Gastrocnemius medialis (tissue), 3 donors: Measurements from ENCODE around the genes NBPF9, SV2A and C1orf54.

DNA sequence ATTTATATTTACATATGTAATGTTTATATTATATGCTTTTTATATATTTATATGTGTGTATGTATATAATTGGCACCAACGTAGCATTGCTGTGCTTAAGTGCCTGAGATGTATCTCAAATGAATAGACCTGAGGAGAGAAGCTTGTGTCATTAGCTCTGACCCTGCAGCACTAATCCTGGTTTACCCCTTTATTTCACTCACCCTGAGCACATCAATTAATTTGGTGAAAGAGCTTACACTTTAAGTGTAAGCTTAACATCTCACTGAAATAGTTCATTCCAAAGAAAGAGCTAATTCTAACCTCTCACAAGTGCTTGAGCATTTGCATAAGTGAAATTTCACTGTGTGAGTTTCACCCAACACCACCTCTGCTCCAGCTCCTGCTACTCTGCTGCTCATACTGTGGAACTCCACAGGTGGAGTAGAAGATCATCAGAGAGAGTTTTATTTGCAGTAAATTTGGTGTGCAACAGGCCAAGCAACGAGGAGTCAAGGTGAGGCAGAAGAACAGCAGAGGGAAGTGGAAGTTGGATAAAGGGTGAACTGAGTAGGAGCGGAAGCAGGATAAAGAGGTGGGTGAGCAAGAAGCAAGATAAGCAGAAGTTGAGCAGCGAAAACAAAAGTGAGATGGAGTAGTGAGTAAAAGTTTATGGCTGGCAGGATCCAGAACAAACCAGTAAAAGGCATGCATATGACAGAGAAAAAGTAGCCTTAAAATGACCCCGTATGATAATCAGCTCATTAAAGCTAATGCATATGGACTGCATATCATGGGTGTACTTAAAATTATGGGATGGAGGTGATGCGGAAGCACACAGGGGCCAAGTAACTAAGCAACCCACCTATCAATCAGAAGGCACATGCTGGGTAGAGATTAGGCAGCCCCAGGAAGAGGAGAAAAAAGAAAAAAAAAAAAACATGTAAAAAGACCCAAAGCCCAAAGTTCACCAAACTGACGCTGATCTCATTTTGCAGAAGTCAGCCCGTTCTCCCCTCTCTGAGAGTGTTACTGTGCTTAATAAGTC is 3.5 kb upstream of the NBPF11 start:
- PRO-cap = no peak
- RAMPAGE, long total RNA, 3 experiments = no peak in any of the 3 experiments

GRCh38 chr1:148522073-148522496 is 39.0 kb upstream of the PPIAL4G start:
- PRO-cap = bidirectional peak, plus-strand start at chr1:148522601, minus-strand start at chr1:148522299
- RAMPAGE, long total RNA, 3 experiments = no peak in any of the 3 experiments

GRCh38 chr1:148967682-148968126 is 123.5 kb downstream of the PDE4DIP start:
- PRO-cap = no peak
- RAMPAGE, long total RNA, 3 experiments = no peak in any of the 3 experiments

DNA sequence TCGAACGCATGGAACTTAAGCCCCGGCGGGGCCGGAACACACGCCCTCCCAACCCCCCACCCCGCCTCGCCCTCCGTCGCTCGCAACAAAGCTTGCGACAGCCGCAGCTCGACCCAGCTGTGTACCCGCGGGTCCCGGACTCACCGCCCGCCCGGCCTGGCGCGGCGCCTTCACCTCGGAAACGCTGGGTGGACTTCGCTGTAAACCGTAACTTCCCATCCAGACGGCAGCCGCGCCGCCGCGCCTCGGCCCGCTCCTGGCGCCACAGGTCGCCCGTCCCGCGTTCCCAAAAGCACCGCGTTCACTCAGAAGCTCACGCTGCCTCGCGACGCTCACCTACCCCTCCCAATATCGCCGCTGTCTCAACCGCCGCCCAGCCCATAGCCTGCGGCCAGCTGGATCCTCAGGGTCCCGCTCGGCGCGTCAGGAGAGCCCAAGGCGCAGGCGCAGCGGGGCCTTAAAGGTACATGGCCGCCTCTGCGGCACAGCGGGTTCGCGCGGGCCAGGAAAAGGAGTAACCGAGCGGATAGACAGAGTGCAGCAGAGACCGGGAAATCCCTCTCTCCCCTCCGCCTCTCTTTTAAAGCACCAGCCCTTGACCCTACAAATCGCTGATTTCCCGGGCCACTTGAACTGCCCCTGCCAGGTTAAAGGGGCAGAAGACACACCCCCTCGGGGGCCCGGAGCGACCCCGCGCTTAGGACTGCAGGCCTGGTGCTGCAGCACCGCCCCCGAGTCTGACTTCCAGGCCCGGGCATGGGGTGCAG is at the start of gene NBPF9:
TSS of gene NBPF9 (minus strand) at position 425 of the 767 bp plus-strand sequence.
- PRO-cap = unidirectional peak, minus-strand start at position 364 of the sequence; unidirectional peak, minus-strand start at position 425 of the sequence
- RAMPAGE, long total RNA, 3 experiments = start-site peak on the minus strand in 1 of 3 experiments, centred at position 426 of the sequence, 10 reads per replicate

GRCh38 chr1:149472228-149472986 is 2.4 kb upstream of the NBPF19 start:
- PRO-cap = no peak
- RAMPAGE, long total RNA, 3 experiments = no peak in any of the 3 experiments

GRCh38 chr1:149486936-149487549 is 12.2 kb downstream of the NBPF19 start:
- PRO-cap = no peak
- RAMPAGE, long total RNA, 3 experiments = no peak in any of the 3 experiments

- PRO-cap = no peak
- RAMPAGE, long total RNA, 3 experiments = no peak in any of the 3 experiments
These were observed 57.5 kb downstream of the PPIAL4C start for GRCh38 chr1:149641063-149641547.

GRCh38 chr1:149792436-149792952 is 10.0 kb downstream of the FCGR1A start:
- PRO-cap = no peak
- RAMPAGE, long total RNA, 3 experiments = no peak in any of the 3 experiments

DNA sequence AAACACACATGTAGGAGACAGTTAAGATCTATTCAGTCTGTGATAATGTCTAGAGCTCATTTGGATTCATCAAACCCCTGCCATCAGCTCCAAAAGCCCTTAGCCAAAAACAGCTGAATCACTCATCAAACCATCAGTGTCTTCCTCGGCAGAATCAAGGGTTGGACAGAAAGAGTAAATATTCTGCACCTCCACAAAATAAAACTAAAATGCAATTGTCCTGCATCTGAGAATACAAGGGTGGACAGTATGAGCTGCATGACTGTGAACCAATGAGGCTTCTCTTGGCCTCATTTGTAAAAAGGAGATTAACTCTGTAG is 2.0 kb downstream of the H2BC21 start:
- PRO-cap = no peak
- RAMPAGE, long total RNA, 3 experiments = no peak in any of the 3 experiments

GRCh38 chr1:149917521-149918063 is at the start of gene SV2A:
SV2A (minus strand) TSS chr1:149917844.
- PRO-cap = bidirectional peak, plus-strand start at chr1:149918005, minus-strand start at chr1:149917842
- RAMPAGE, long total RNA, 3 experiments = no peak in any of the 3 experiments

GRCh38 chr1:149981079-149981599 is 29.4 kb downstream of the OTUD7B start:
- PRO-cap = no peak
- RAMPAGE, long total RNA, 3 experiments = no peak in any of the 3 experiments

GRCh38 chr1:149995569-149996422 is 14.7 kb downstream of the OTUD7B start:
- PRO-cap = no peak
- RAMPAGE, long total RNA, 3 experiments = no peak in any of the 3 experiments

DNA sequence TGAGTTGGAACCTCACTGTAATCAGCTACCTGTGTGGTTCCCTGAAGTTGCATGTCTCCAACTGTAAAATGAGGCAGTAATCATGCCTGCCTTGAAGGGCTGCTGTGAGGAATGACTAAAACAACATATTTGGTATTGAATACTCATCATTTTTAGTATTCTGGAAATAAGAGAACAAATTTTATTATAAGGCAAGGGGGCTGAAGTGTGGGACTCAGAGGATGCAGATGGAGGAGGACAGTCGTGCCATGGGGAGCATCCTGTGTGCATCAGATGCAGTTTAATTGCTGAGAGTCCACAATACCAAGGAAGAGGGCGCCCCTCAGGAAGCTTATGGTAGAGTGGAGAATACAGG is 8.2 kb downstream of the PLEKHO1 start:
- PRO-cap = no peak
- RAMPAGE, long total RNA, 3 experiments = no peak in any of the 3 experiments

DNA sequence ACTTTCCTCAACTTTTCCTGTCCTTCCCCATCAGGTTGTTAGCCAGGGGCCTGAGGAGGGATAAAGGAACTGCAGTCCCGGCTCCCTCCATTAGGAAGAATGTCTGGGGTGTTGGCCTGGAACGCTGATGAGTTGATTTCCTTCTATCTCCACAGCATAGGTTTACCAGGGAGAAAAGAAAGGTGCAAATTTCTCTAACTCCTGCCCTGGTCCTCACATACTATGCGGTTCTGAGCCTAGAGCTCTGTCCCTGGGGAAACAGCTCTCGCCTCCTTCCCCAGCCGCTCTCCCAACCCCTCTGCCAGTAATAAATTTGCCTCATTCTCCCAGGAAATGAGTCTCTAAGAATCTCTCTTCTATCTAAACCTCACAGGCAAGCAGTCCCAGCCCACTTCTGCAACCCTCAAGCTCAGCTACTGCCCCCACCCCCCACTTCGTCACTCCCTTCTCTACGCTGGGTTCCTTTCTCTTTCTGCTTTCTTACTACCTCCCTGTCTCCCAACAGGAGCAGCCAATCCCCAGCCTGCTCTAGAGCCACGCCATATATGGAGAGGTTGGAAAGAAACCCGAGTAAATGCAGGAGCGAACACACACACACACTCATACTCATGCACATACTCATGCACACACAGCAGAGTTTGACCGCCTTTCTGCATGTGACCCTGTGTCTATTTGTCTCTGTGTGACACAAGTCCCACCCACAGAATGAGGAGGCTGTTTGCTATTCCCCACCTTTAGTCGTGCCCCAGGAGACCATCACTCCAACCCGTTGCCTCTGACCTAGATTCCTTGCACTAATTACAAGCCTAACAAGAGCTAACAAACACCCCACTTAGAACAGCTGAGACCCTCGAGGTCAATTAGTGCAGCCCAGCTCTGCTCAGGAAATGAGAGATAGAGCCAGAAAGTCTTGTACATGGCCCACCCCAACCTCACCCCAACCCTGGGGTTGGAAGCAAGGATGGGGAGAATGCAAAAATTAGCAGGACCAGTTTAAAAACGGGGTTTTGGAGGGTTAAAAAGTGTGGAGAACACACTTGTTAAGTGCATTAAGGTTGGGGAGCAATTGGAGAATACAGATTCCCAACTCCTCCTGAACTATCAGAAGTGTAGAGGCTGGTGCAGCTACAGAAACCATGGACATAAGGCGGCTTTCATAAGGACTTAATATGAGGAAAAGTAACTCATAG is 13.5 kb downstream of the PLEKHO1 start:
- PRO-cap = bidirectional peak, plus-strand start at position 737 of the sequence, minus-strand start at position 300 of the sequence
- RAMPAGE, long total RNA, 3 experiments = no peak in any of the 3 experiments

GRCh38 chr1:150173021-150173623 is 23.4 kb downstream of the PLEKHO1 start:
- PRO-cap = no peak
- RAMPAGE, long total RNA, 3 experiments = no peak in any of the 3 experiments

GRCh38 chr1:150272532-150273017 is at the start of gene C1orf54:
C1orf54 (plus strand) TSS chr1:150272790.
- PRO-cap = unidirectional peak, plus-strand start at chr1:150272733
- RAMPAGE, long total RNA, 3 experiments = start-site peak on the plus strand in 2 of 3 experiments, at chr1:150272724-150272809 at its widest, 20 to 41 reads per replicate

DNA sequence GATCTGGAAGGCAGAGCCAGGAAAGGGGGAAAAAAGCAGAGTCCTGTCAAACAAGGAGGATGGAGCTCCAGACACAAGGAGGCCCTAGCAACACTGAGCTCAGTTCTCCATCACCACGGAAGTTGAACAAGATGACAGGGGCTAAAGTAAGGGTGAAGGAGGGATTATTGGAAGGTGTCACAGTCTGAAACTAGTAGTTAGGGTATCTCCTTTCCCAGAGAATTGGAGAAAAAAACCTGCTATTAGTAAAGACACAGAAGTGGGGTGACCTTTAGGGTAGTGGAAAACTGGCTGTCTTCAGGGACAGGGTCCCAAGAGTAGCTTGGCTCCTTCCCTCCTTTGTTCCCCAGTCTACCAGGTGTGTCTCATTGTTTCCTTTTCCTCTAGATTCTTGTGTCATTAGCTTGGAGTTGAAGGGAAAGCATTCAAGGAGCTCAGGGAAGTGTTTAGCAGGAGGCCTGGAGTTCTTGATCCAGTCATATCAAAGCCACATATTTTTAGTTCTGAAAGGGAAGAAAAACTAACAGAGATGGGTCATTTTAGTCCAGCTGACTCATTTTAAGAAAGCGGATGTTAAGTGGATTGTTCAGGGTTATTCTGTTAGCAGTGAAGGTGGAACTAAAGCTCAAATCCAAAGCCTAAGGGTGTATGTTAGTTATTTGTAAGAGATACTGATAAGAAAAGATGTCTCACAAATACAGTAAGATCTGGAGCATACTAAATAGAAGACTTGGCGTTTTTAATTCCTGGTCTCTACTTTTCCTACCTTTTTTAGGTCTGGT is 619 bp downstream of the C1orf54 start:
- PRO-cap = no peak
- RAMPAGE, long total RNA, 3 experiments = no peak in any of the 3 experiments

GRCh38 chr1:150346455-150347408 is 17.2 kb upstream of the RPRD2 start:
- PRO-cap = no peak
- RAMPAGE, long total RNA, 3 experiments = no peak in any of the 3 experiments

- PRO-cap = no peak
- RAMPAGE, long total RNA, 3 experiments = no peak in any of the 3 experiments
These were observed 3.5 kb upstream of the ECM1 start for GRCh38 chr1:150504173-150505059.

GRCh38 chr1:150543475-150544206 is 5.6 kb upstream of the ADAMTSL4 start:
- PRO-cap = bidirectional peak, plus-strand start at chr1:150543902, minus-strand start at chr1:150543846
- RAMPAGE, long total RNA, 3 experiments = no peak in any of the 3 experiments